Endothelial cell (in vitro differentiated cells): ENCODE data around the gene PTGES3.

- PRO-cap, result no peak
These were observed 6.6 kb downstream of the ATP5F1B start for GRCh38 chr12:56639061-56639641.

GRCh38 chr12:56687713-56688419 is at the start of gene PTGES3:
PTGES3 (minus strand) TSS chr12:56688284.
- PRO-cap, result bidirectional peak, plus-strand start at chr12:56687885, minus-strand start at chr12:56687920; bidirectional peak, plus-strand start at chr12:56688579, minus-strand start at chr12:56688255

DNA sequence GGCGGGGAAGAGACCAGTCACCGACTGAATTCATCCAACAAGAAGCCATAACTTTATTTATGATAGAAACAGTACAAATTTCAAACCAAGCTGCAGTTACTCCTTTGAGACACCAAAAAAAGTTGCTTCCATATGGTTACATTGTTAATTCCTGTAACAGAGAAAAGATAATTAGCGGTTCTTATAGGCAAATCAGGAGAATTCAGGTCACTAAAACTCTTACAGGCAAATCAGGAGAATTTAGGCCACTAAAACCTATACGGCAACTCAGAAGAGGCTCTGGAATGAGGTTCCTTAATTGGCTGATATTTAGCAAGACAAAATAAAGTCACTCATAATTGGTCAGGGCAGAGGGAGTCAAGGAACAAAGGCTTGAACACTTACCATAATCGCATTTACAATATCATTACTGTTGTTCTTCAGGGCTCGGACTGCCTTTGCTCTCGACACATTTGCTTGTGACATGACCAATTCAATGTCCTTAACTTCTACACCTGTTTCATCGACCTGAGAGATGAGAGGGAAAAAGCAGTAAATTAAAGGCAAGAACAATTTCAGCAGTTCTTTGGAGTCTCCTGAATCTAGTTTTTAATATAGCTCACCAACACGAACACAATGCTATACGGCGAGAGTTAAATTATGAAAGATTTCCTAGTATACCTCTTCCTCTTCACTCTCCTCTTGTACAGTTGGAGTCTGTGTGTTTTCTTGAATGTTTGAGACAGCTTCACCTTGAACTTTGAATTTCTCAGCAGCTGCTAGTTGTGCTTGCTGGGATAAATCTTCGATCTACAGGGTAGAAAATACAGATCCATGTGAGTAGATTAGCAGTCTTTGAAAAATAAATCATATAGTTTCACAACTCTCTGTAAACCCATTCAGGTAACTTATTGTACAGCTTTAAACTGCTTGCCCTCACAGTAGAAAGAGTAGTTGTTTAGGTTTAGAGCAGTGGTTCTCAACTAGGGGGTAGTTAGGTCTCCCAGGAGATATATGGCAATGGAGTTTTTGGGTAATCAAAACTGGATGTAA is 12.4 kb downstream of the NACA start:
- PRO-cap, result no peak

GRCh38 chr12:56870659-56871050 is 63.6 kb downstream of the SDR9C7 start:
- PRO-cap, result no peak

GRCh38 chr12:56932285-56932765 is 1.9 kb downstream of the SDR9C7 start:
- PRO-cap, result no peak

DNA sequence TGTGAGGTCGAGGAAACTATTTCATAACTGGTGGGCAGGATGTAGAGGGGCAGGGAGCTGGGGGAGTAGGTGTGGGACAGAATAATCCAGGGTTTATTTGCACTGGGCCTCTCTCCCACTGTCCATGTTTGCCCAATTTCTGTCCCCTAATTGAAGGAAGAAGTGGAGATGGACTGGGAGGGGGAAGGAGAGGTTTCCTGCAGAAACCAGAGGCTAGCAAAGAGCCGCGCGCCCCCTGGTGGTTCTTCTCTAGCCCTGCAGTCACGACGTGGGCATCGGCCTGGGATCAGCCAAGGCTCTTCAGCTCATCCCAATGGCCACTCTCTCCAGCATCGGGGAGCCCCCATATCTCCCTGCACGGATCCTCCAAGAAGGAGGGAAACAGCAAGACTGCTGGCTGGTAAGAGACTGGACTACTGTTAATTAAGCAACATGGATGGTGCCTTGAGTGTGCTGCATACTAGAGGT is 6.8 kb upstream of the GPR182 start:
- PRO-cap, result unidirectional peak, plus-strand start at position 260 of the sequence

- PRO-cap, result no peak
These were observed 14.7 kb upstream of the TAC3 start for GRCh38 chr12:57031055-57031353.

DNA sequence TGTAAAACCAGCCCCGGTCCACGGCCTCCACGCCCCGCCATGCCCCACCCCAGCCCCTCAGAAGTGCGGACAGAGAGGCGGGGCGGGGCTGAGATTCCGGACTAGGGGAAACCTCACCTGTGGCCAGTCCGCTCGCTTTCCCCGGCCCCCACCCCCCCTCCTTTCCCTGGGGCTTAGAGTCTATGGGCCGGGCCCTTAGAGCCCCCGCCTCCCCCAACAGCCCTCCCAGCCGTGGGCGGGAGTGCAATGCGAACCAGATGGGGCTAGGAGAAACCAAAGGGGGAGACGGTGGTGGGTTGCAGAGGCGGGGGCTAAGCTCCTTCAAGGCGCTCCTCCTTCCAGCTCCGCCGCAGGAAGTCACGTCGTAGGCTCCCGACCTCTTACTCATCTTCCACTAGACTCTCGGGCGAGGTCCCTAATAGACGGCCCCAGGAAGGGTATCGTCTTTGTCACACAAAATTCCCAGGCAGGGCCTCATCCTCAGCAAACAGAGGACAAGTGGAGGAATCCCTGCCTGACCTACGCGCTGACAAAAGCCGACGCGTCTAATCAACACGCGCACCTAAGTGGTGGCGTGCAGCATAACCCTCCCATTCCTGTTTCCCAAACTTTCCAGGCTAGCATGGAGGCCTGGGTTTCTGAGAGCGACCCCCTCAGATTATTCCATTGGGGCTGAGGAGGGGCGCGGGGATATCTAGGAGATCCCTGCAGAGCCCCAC is 1.1 kb upstream of the NAB2 start:
- PRO-cap, result bidirectional peak, plus-strand start at position 394 of the sequence, minus-strand start at position 250 of the sequence; bidirectional peak, plus-strand start at position 532 of the sequence, minus-strand start at position 500 of the sequence

DNA sequence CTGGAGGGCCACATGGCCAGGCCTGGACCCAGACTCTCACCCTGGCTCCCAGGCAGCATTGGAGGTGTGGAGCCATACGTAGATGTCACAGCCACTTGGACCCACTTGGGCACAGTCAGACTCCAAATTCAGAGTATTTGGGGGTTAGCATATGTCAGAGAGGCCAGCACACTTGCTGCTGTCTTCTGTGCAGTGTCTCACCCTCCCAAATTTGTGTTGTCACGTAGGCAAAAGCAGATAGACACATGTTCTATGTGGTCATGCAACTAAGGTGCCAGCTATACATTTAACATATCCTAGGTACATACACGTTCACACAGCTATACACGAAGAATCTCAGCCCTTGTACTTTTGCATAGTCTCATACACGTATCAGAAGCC is 6.7 kb downstream of the NAB2 start:
- PRO-cap, result no peak

DNA sequence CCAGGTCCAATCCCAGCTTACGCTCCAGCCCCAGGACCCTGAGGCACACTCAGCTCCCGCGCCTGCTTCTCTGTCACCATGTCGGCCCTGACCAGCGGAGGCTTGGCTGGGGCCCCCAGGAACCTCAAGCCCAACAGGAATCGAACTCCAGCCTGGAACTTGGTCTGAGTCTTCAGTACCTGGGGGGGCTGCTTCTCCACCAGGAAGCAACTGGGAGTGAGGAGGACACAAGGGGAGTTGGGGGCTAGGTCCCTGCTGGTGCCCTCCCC is 6.1 kb downstream of the STAT6 start:
- PRO-cap, result no peak

DNA sequence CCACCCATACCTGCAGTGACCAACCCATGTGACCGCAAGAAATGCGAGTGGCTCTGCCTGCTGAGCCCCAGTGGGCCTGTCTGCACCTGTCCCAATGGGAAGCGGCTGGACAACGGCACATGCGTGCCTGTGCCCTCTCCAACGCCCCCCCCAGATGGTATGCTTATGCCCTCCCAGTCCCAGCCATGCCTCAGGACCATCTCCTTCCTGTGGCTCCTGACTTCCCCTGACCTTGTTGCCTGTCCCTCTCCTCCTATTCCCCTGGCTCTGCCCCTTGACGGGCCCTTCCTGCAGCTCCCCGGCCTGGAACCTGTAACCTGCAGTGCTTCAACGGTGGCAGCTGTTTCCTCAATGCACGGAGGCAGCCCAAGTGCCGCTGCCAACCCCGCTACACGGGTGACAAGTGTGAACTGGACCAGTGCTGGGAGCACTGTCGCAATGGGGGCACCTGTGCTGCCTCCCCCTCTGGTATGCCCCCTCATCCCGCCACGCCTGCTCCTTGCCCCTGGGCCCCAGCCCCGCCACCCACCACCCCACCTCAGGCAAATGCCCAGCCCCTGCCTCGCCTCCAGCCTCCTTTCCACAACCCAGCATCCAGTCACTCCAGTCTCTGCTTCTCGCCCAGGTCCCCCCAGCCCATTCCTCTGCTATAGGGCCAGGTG is 6.5 kb upstream of the NXPH4 start:
- PRO-cap, result no peak

DNA sequence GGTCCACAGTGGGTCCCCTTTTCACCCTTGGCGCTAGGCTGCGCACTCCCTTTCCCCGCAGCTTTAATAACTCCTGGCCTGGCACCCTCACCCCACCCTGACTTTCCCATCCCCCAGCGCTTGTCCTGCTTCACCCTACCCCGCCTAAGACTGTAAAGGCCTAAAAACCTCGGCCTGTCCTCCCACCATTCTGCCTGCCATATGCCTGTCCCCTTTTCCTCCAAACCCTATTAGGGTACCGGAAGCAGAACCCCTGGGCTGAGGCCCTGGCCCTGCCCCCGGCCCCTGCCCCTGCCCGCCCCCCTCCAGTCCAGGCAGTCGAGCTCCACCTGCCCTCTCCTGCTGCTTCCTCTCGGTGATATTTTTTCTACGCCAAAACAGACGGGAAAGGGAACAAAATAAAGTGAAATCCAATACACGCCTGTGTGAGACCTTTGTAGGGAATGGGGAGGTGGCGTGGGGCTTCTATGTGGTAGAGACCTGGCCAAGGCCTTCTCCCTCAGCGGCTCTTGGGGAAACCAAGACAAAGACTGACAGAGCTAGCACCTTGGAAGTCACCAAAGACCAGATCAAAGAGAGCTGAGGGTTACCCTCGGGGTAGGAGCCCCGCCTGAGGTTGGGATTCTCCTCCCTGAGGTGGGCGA is 3.4 kb upstream of the SHMT2 start:
- PRO-cap, result no peak

GRCh38 chr12:57230311-57231150 is 1.0 kb downstream of the SHMT2 start:
- PRO-cap, result no peak

DNA sequence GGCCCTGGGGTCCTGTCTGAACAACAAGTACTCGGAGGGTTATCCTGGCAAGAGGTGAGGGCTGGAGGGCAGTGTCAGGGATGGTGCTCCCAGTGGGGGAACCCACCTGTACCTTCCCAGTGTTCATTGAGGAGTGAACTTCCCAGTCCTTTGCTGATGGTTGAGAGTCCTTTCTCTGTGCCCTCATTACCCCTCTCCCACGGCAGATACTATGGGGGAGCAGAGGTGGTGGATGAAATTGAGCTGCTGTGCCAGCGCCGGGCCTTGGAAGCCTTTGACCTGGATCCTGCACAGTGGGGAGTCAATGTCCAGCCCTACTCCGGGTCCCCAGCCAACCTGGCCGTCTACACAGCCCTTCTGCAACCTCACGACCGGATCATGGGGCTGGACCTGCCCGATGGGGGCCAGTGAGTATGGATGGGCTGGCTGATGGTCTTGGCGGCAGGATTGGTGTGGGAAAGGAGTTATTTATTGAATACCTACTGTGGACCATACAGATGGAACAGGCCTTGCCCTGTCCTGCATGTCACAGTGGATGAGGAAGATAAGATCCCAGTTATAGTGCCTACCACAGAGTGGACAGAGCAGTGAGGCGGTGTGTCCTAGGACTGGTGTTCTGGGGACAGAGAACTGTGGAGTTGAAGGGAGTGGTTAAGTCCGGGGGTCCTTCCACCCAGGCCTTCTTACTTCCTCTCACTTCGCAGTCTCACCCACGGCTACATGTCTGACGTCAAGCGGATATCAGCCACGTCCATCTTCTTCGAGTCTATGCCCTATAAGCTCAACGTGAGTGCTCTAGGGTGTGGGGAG is 2.2 kb downstream of the SHMT2 start:
- PRO-cap, result no peak

GRCh38 chr12:57236007-57236791 is 705 bp downstream of the NDUFA4L2 start:
- PRO-cap, result no peak

DNA sequence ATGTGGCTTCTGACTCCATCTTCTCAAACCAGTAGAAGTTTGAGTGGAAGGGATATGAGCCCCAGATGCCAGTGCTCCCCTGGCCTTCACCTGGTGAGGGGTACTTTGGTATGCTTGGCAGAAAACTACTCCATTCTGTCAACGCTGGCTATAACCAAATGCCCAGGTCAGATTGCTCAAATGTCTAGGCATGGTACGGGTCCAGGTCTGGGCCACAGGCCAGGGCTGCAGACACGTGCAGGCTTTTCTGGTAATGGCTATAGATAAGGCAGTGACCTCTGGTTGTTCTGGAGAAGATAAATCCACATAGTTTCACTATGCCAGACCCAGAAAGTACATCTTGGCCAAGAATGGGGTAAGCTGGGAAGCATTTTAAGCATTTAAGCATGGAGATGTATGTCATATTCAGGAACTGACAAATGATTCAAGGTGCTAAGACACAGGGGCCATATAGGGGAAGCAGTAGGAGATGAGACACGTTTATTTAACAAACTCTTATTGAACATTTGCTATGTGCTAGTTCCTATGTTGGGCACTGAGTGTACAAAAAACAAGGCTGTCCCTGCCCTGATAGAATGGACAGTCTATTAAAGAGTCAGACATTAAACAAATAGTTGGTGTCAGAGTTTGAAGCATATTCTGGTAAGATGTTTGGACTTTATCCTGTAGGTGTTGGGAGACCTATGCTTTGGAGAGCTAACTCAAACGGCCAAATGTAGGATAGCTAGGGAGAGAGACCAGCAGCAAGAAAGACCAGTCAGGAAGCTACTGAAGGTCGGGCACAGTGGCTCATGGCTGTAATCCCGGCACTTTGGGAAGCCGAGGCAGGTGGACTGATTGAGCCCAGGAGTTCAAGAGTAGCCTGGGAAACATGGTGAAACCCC is 8.5 kb upstream of the STAC3 start:
- PRO-cap, result no peak

- PRO-cap, result no peak
These were observed 44.4 kb upstream of the STAC3 start for GRCh38 chr12:57295240-57295906.

GRCh38 chr12:57431369-57432355 is 819 bp upstream of the R3HDM2 start:
- PRO-cap, result no peak

DNA sequence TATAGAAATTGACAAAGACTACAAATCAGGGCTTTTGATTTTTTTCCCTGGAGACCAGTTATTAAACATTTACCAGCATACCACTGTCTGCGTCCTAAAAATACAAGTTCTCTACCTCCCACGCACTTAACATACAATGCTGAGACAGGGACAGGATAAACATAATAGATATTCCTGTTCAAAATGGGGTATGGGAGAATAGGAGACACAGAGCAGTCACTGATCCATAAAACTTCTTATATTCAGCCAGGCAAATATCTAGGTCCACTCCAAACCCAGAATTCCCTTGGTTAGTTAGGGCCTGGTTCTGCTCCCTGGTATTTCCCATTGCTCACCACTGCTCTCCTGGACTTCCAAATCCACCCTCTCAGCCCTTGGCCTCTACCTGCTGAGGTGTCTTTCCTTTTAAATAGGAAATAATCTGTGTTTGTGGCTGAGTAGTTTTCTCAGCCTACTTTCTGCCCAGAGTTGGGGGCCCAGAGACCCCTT is 4.5 kb downstream of the INHBC start:
- PRO-cap, result no peak

- PRO-cap, result no peak
These were observed 1.1 kb downstream of the GLI1 start for GRCh38 chr12:57460373-57461385.